Vagina (tissue), 1 donor: ENCODE measurements around the gene SCYGR5.

- PRO-cap, result no peak
- RAMPAGE, long total RNA, result no peak
Observed at GRCh38 chr2:227231981-227232515, 67.6 kb downstream of the COL4A3 start.

- PRO-cap, result no peak
- RAMPAGE, long total RNA, result no peak
Observed at GRCh38 chr2:227338970-227339418, 13.9 kb downstream of the MFF start.

DNA sequence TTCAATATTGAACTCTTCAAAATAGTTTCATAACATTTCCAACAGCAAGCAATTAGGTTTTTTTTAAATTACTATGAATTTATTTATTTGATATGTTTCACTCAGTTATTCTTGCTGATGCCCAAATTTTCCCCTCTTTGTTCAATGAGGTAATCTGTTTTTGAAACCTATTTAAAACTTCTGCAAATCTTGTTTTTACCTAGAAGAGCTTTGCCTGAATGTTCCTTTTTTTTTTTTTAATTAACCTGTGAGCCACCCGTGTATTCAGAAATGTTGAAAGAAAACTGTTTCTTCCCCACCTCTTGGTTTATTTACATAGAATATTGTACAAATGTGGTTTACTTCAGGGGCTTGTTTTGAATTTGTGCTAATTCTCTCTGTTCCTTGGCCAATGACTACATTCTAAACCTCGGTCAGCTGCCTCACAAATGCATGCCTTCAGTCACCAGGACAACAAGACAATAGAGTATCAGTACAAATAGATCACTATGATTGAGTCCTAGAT lies 35.9 kb downstream of the AGFG1 start:
- PRO-cap, result no peak
- RAMPAGE, long total RNA, result no peak

DNA sequence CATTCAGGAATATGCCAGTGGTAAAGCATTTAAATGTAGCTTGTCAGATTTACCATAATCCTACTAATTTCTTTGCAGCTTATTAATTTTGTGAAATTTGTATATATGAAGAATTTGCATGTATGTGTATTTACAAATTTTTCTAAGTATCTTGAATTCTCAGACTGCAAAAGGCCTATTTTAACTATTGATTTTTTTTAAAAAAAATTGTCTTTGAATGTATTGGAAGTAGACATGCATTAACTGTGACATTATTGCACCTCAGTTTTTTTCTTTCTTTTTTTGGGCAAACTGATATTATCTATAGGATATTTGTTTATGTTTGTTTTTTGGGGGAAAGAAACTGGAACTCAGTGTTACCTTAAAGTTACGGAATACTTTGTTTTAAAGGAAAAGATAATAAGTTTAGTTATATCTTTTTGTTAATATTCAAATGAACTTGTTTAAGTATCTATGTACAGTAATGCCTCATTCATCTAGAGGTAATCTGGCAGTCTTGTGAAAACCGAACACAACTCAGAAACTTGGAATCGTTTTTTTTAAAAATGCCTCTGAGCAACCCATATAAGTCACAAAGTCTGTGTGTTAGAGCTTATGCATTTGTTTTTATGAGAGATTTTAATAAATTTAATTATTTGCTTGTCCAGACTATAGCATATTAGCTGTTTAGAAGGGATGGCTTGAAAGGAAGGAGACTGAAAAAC lies 43.3 kb upstream of the SCYGR2 start:
- PRO-cap, result no peak
- RAMPAGE, long total RNA, result no peak

- PRO-cap, result no peak
- RAMPAGE, long total RNA, result no peak
Observed at GRCh38 chr2:227555982-227557177, 42.3 kb upstream of the SCYGR2 start.

- PRO-cap, result no peak
- RAMPAGE, long total RNA, result no peak
Observed at GRCh38 chr2:227666632-227666831, at the start of gene SCYGR5. Gene SCYGR5 (plus strand): TSS chr2:227666804.

DNA sequence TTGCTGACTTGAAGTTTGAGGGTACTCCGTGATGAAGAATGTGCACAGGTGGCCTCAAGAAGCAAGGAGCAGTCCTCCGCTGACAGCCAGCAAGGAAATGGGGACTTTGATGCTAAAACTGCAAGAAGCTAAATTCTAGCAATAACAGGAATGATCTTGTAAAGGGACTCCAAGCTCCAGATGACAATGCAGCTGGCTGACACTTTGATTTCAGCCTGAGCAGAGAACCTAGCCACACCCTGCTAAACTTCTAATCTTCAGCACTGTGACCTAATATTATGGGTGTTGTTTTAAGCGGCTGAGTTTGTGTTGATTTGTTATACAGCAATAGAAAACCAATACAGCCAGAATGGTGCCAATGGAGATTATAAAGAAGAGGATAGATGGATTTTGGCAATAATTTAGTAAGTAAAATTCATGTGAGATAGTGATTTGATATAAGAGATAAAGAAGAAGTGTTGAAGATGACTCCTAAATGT lies 196.7 kb upstream of the SPHKAP start:
- PRO-cap, result no peak
- RAMPAGE, long total RNA, result no peak

DNA sequence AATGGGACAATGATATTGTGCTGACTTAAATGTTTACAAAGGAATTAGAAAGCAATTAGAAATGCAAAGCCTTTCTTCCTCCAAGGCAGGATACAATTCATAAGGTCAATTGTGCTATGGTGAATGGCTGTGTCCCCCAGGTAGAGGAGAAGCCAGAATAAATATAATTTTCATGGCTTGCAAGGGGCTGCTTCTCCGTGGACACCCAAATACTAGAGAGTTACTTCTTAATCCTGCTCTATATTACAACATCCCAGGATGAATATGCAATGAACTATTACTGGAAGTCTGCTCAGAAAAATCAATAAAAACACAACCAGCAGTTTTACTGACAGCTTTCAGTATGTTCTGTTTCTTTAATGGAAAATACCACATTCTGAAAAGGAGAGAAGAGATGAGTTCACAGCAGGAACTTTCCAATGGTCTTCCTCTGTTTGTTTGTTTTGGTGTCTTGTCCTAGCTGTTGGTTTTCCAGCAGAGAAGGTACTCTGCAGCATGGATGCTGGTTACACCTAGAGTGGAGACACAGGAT lies 213.1 kb downstream of the PID1 start:
- PRO-cap, result no peak
- RAMPAGE, long total RNA, result no peak

GRCh38 chr2:229138350-229138959 lies 132.6 kb downstream of the PID1 start:
- PRO-cap, result no peak
- RAMPAGE, long total RNA, result start-site peak on the minus strand at chr2:229138657-229138803, 26 reads

GRCh38 chr2:229201257-229201940 lies 69.7 kb downstream of the PID1 start:
- PRO-cap, result no peak
- RAMPAGE, long total RNA, result start-site peak on the minus strand at chr2:229201749-229201978, 7 reads

DNA sequence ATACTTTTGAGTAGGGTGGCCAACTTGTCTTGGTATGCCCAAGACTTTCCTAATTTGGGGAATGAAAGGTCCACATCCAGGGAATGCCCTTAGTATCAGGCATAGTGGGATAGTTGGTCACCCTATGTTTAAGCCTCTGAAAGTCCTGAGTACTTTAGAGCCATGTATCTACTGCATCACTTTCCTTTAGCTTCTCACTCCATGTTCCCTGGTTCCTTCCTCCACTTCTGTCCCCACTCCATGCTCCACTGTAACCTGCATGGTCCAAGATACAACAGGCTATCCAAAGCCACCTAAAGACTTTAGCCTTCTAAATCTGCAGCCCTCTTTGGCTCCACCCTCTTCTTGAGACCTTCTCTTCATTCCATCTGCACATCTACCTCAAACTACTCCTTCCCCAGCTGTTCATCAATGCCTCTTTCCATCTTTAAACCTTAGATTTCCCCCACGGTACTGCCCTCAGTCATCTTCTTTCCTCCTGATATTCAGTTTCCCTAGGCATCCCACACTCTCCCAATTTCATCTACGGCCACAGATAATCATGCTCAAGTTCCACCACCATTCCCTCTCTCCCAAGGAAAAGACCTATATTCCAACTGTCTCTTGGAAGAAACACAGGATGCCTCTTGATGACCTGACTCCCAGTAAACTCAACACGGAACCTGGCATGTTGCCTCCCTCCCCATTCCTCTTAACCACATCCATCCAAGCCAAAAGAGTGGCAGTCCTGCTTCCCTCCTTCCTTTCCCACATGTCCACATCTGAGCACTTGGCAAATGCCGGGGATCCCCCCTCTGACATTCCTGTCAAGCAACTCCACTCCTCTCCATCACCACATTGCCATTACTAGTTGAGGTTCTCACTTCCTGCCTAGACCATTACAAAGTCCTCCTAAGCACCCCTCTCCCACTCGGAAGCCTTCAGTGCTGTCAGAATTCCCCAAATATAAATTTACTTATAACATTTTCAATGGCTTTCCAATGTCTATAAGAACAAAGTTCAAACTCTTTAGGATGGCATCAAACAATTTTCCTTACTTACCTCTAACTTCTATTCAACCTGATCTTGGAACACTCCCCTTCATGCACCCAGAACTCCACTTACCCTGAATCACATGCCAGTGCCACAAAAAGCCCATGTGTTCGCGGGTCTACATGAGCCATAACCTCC lies 49.6 kb downstream of the PID1 start:
- PRO-cap, result no peak
- RAMPAGE, long total RNA, result start-site peak on the minus strand centred at position 471 of the sequence, 247 bp wide, 17 reads; start-site peak on the minus strand centred at position 1,098 of the sequence, 432 bp wide, 13 reads

DNA sequence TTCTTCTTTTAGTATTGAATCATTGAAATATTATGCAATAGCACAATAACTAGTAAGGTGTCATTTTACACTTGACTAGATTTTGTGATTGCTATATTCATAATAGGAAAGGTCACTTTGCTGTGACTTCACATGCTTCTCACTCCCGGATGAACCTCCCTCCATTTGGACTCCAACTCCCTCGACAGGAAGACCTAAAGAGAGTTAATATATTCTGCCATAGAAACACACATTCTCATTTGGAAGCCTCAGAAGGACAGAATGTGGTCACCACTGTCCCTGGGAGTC lies 29.8 kb upstream of the PID1 start:
- PRO-cap, result no peak
- RAMPAGE, long total RNA, result no peak

GRCh38 chr2:229879690-229880168 lies 42.1 kb downstream of the TRIP12 start:
- PRO-cap, result no peak
- RAMPAGE, long total RNA, result start-site peak on the minus strand at chr2:229879989-229880117, 84 reads

GRCh38 chr2:230202398-230203166 lies 17.2 kb downstream of the SP110 start:
- PRO-cap, result no peak
- RAMPAGE, long total RNA, result start-site peak on the minus strand at chr2:230202580-230202640, 21 reads

GRCh38 chr2:230220436-230220635 lies 552 bp upstream of the SP110 start:
- PRO-cap, result no peak
- RAMPAGE, long total RNA, result no peak

GRCh38 chr2:230244435-230244918 lies 18.9 kb downstream of the SP140 start:
- PRO-cap, result no peak
- RAMPAGE, long total RNA, result no peak

GRCh38 chr2:230460991-230462158 lies 45.4 kb downstream of the SP100 start:
- PRO-cap, result no peak
- RAMPAGE, long total RNA, result no peak

- PRO-cap, result no peak
- RAMPAGE, long total RNA, result no peak
Observed at GRCh38 chr2:230723725-230724216, 11.1 kb downstream of the CAB39 start.

- PRO-cap, result bidirectional peak, plus-strand start at chr2:230865664, minus-strand start at chr2:230865547
- RAMPAGE, long total RNA, result no peak
Observed at GRCh38 chr2:230865164-230865814, 547 bp downstream of the ITM2C start.

DNA sequence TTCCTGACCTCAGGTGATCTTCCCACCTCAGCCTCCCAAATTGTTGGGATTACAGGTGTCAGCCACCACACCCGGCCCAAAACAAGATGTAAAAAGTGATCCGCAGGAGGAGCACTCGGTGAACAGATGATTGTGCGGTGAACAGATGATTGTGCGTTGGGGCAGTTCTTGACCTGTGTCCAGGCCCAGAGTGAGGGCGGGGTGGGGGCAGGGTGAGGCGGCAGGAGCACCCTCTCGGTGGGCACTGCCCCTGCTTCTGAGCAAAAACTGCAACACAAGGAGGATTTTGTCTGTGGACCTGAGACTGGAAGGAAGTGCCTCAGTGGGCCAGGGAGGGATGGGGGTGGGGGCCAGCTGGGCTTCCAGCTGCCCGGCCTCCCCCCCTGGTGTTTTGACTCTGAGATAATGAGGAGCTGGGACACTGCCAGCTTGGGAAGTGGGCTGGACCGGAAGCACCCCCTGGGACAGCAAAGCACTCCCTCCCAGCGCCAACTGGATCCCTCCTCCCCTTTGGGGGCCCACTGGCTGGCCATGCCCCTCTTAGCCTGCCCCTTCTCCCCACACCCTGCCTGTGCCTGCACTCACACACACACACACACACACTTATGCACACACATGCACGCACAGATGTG lies 3.3 kb downstream of the ITM2C start:
- PRO-cap, result no peak
- RAMPAGE, long total RNA, result no peak